Mammary microvascular endothelial cell (primary cell): ENCODE data around the gene GIMAP7.

DNA sequence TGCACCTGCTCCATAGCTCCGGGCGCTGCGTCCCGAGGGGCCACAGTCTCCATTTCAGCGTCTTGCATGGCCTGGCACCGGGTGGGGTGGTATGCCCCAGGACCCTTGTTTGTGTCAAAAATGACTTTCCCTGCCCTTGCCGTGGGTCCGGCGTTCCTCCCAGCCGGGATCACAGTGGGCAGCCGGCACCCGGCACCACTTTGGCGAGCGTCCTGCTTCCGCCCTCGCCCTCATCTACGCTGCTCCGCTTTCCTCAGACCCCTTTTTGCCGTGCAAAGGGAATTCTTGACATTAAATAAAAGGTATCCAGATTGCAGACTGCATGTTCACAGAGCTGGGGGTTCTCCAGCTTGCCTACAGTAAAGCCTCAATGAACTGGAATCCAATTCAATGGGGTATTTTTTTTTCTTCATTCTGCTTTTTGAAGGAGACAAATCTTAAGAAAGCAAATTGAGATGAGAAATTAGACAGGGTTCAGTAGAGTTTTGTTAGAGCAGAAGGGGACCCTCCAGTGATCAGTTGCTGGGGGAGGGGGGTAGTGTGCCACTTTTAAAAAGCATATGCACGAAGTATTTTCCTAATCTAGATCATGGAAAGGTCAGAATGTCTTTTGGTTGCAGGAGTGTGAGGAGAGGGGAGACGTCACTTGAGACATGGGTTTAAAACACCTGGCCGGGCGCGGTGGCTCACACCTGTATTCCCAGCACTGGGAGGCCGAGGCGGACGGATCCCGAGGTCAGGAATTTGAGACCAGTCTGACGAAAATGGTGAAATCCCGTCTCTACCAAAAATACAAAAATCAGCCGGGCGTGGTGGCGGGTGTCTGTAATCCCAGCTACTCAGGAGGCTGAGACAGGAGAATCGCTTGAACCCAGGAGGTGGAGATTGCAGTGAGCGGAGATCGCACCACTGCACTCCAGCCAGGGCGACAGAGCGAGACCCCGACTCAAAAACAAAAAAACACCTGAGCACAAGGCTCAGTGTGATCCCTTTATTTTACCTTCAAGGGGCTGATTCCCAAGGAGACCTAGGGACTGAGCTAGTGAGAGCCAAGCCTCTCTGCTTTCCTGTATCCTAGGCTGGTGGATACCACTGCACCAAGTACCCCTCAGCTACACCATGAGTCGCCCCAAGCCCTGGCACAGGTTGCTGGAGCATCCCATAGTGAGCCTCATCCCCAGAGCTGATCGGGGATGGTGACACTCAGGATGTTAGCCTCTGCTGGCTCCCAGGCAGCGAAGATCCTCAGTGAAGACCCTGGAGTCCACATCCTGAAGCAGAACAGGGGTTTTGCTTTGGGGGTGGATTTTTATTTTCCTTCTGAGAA lies 13.1 kb upstream of the ZNF212 start:
- RAMPAGE, long total RNA: no peak

DNA sequence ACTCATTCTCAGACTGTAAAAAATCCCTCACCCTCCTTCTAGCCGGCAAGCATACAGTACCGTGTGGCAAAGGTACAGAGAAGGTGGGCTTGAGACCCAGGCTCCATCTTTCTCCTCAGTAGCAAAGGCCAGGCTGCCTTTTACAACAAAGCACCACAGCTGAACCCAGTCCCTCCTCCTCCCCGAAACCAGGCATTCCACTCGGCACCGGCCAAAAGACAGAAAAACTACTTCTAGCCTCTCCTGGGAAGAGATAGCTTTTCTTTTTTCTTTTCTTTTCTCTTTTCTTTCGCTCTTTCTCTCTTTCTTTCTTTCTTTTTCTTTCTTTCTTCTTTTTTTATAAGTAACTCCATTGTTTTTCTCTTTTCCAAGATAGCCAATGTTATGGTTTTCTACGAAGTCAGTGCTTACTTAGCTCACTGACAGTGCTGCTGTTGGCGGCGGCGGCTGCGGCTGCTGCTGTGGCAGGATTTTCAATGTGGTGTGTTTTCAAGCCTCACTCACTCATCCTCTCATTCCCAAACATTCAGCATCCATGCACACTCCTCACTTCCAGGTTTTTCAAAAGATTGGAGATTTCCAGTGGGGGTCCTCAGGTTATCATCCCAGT lies 59.4 kb downstream of the ZNF783 start:
- RAMPAGE, long total RNA: no peak

GRCh38 chr7:149459567-149460490 lies 1.0 kb downstream of the ZNF777 start:
- RAMPAGE, long total RNA: no peak

DNA sequence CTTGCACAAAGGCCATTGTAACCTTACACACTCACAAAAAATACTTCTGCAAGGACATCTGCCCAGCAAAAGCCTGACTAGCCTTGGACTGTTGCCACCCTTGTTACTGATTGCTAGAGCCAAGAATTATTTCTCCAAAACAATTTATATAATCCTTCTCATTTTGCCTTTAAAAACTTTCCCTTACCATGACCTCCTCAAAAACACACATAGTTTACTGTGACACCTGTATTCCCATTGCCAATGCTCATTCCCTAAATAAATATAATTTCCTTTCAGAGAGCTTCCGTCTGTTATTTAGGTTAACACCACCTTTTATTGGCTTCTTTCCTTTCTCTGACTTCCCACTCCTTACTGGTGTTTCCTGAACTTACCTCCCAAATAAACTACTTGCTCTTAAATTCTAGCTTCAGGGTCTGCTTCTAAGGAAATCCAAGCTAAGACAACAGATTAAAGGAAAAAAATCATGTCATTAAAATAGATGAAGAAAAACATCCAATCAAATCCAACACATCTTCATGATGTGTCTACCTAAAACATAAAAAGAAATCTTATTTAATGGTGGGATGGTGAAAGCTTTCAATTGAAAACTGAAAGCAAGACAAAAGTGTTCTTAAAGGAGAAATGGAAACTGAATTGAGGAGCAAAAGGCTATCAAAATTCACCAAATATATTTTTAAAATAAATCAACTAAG lies 67.5 kb upstream of the ZNF746 start:
- RAMPAGE, long total RNA: no peak

DNA sequence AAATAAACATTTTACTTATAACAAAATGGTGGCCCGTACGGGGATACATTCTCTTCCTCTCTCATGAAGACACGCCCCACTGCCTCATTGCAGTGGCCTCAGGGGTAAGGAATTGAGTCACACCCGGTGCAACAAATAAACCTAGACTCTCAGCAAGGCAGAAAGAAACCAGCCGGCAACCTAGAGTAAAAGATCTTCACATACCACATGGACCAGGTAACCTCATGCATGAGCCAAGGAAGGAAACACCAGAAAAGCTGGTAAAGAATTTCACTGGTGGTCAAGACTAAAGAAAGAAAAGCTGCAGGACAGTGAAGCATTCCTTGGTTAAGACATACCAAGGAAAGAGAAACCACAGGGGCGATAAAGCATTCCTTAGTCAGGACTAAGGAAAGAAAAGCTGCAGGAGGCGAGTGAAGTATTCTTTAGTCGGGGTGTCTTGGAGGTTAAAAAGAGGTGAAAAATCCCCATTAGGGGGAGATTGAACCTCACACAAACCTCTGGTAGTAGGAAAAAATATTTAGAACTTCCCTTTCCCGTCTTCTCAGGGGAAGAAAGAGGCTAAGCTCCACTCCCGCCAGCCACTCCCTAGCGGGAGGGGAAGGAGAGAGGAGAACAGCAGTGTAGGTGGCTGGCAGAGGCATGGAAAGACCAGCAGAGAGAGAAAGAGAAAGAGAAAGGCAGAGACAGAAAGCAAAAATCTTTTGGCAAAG lies 71.9 kb upstream of the ZNF746 start:
- RAMPAGE, long total RNA: no peak

GRCh38 chr7:149624421-149625301 lies 90.1 kb upstream of the KRBA1 start:
- RAMPAGE, long total RNA: no peak

DNA sequence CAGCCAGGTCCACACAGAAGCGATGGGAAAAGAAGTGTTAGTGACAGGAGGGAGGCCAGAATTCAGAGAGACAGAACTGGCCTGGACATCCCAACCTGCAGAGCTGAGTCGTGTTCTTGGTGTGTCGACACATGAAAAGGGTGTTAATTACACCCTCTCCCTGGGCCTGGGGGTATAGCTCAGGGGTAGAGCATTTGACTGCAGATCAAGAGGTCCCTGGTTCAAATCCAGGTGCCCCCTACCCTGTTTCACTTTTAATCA lies 79.3 kb upstream of the KRBA1 start:
- RAMPAGE, long total RNA: no peak

- RAMPAGE, long total RNA: no peak
Observed at GRCh38 chr7:149706737-149706940, 8.1 kb upstream of the KRBA1 start.

- RAMPAGE, long total RNA: no peak
Observed at GRCh38 chr7:149741691-149741963, 26.9 kb downstream of the KRBA1 start.

- RAMPAGE, long total RNA: no peak
Observed at GRCh38 chr7:149771456-149772579, 1.6 kb downstream of the ZNF467 start.

DNA sequence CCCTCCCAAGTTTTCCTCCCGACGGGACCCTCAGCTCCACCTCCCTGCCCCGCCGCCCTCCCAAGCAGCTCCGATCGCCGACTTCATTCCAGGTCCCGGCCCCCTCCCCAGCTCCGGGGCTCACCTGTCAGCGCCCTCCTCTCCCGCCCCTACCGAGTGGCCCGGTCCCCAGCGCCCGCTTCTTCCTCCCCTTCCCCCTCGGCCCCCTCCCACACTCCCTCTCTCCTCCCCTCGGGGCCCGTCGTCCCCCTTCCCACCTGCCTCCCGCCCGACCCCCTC lies 869 bp downstream of the ZNF467 start:
- RAMPAGE, long total RNA: no peak

DNA sequence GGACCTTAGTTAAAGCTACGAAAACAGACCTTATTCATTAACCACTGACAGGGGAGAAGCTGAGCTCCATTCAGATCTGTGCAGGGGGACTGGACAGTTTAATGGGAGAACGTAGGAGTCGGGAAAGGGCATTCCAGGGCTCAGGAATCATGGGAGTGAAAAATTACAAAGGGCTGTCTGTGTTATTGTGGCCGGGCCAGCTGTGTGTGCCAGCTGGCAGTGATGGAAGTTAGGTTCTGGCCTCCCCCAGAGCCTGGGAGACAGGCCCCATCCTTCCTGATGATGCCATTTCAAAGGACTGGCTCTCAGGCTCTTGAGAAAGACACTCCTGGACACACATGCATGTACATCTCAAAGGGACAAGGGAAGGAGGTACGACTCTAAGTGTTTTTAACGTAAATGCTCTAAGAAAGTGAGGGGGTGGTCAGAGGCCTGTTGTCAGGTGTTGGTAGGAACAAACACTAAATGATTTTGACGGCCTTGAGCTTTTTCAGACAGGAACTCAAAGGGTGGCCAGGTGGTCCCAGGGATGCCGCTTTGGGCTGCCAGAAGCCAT lies 9.0 kb downstream of the ATP6V0E2 start:
- RAMPAGE, long total RNA: no peak

DNA sequence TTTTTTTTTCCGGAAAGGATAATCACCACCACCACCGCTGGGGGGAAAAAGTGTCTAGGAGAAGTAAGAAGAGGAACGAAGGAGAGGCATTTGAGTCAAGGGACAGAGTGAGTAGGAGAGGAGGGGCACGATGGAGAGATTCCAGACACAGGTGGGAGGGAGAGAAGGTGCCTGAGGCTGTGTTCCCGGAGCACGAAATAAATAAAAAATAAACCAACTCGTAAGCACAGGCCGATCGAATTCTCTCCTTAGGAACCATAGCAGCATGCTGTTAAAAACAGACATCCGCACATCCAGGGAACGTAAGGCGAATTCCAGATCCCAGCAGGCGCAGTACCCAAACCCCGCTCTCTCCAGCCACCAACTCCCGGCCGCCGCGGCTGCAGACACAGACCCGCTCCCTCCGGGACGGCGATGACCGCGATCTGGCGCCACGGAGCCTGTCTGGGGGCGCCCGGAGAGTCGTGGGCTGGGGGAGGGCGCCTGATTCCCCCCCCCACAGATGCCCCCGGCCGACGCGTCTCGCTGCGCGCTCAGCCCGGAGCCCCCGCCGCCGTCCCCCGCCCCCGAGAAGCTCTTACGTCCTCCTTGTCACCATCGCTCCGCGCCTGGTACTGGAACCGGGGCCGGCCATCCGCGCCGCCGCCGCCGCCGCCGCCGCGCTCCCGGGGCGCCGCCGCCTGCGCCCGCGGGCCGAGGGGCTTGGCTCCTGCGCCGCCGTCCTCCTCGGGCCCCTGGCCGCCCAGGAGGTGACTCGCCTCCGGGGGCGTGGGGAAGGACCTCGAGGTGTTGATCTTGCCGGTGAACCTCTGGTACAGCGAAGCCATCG lies 173.5 kb downstream of the ATP6V0E2 start:
- RAMPAGE, long total RNA: no peak

- RAMPAGE, long total RNA: no peak
Observed at GRCh38 chr7:150047857-150048639, 174.3 kb downstream of the ATP6V0E2 start.

DNA sequence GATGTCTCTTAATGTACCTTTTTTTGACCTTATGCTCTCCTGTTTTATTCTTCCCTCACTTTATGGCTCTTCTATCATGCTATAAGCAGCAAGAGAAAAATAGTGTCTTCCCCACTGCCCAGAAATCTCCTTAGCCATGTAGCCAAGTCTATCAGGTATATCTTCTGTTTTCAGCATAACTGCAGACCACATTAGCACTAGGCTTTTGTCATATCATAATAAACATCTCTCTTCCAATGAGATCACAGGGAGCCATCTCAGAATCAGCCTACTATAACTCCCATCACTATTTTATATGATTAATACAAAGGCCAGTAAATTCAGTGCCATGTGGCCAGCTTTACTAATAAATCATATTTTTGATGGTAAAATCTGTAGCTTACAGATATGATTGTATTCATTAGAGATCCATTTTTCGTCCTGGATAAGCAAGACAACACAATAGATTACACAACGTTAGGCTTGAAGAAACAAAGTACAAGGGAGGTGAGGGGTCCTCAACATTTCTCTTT lies 88.3 kb upstream of the LRRC61 start:
- RAMPAGE, long total RNA: no peak

GRCh38 chr7:150382109-150382644 lies 3.0 kb downstream of the ZNF775 start:
- RAMPAGE, long total RNA: no peak

- RAMPAGE, long total RNA: no peak
Observed at GRCh38 chr7:150385175-150385670, 6.1 kb downstream of the ZNF775 start.

- RAMPAGE, long total RNA: no peak
Observed at GRCh38 chr7:150402140-150402567, 3.3 kb upstream of the ENSG00000284691 start.

GRCh38 chr7:150473989-150474641 lies 23.7 kb downstream of the GIMAP8 start:
- RAMPAGE, long total RNA: no peak

- RAMPAGE, long total RNA: start-site peak on the plus strand at chr7:150514813-150514874, 1,224 and 464 reads in 2 replicates
Observed at GRCh38 chr7:150514716-150515561, at the start of gene GIMAP7. Gene GIMAP7 (plus strand): TSS chr7:150514872.